Epithelial cell of prostate (primary cell): ENCODE measurements around the gene ORC3.

- RRBS = no CpG with 5 or more reads among the region's 2 CpGs
Observed at GRCh38 chr6:87573962-87574895, 15.6 kb downstream of the RARS2 start.

- RRBS = under 1% methylated on average over 15 of the region's 58 CpGs
Observed at GRCh38 chr6:87589588-87590731, at the start of gene ORC3. Gene ORC3, plus strand, starts transcription at chr6:87590135.

DNA sequence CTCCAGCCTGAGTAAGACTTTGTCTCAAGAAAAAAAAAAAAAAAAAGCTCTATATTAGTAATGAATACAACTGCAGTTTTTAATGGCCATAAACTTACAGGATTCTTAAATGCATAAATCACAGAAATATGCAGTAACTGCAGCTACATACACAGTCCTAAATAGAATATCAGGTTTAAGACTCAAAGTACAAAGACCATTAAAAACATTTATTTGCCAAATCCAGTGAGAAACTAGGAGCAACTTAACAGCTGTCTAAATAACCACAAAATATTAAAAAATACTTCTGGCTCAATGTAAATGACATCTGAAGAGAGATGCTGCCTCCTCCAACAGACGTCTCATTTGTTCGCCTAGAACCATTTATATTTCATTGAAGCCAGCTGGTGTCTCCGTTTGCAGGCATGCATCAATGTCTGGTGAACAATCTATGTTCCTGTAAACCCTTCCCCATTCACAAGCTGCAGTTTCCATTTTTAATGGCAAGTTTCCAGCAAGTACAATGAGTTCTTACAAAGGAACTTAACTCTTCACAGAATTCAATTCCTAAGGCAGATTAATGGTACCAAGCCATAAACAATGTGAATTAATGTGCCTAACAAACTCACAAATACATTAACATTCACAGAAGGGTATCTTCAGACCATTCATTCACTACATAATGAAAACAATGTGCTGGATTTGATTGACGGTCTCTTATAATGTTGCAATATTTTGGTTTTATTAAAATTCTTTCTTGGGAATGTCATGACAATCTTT, 4.6 kb downstream of the AKIRIN2 start:
- RRBS = no CpG with 5 or more reads among the region's 4 CpGs

GRCh38 chr6:87825630-87826102, 123.6 kb upstream of the AKIRIN2 start:
- RRBS = no CpG with 5 or more reads among the region's 3 CpGs

GRCh38 chr6:87925221-87925784, 122.3 kb upstream of the SPACA1 start:
- RRBS = no CpG with 5 or more reads among the region's 8 CpGs

- RRBS = no CpG with 5 or more reads among the region's 2 CpGs
Observed at GRCh38 chr6:88712901-88713696, 250.3 kb downstream of the RNGTT start.

DNA sequence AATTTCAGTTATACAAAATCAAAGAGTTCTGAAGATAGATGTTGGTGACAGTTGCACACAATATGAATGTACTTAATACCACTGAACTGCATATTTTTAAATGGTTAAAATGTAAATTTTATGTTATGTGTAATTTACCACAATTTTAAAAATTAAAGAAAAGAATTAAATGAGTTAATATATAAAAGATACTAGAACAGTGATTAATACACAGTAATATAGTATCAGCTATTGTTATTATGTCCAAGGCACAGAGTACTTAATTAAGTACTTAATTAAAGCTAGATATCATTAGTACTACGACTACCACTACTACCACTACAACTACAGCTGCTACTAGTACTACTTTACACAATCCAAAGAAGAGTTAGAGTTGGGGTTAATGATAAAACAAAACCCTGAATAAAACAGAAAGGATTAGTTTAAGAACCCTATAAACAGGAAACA, 98.4 kb downstream of the RNGTT start:
- RRBS = no CpG with 5 or more reads among the region's 1 CpG

- RRBS = no CpG with 5 or more reads among the region's 7 CpGs
Observed at GRCh38 chr6:89140169-89141144, 5.4 kb upstream of the PM20D2 start.

DNA sequence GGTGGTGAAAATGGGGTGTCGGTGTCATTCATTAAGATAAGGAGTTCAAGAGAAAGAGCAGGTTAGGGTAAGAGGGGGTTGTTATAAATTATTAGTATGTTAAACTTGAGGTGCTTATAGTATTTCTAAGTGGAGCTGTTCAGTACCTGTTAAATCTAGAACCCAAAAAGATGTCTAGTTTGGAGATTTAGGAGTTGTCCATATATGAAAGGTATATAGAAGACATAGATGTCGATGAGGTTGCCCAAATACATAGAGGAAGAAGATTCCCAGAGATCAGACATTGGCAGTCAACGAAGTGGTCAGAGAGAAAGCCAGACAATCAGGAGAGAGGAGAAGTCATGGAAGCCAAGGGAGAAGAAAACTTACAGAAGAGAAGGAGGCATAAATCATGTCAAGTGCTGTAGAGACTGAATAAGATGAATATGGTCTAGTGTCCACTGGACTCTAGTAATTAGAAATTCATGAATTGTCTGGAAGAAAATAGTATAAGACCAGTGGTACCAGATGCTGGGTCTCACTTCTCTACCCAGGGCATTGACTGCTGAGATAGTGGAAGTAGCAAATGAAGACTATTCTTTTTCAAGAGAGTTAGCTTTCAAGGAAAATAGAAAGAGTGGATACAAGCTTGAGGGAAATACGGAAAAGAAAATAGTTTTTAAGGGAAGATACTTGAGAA, 13.3 kb downstream of the PM20D2 start:
- RRBS = no CpG with 5 or more reads among the region's 4 CpGs

- RRBS = no CpG with 5 or more reads among the region's 5 CpGs
Observed at GRCh38 chr6:89160370-89161248, 14.8 kb downstream of the PM20D2 start.

DNA sequence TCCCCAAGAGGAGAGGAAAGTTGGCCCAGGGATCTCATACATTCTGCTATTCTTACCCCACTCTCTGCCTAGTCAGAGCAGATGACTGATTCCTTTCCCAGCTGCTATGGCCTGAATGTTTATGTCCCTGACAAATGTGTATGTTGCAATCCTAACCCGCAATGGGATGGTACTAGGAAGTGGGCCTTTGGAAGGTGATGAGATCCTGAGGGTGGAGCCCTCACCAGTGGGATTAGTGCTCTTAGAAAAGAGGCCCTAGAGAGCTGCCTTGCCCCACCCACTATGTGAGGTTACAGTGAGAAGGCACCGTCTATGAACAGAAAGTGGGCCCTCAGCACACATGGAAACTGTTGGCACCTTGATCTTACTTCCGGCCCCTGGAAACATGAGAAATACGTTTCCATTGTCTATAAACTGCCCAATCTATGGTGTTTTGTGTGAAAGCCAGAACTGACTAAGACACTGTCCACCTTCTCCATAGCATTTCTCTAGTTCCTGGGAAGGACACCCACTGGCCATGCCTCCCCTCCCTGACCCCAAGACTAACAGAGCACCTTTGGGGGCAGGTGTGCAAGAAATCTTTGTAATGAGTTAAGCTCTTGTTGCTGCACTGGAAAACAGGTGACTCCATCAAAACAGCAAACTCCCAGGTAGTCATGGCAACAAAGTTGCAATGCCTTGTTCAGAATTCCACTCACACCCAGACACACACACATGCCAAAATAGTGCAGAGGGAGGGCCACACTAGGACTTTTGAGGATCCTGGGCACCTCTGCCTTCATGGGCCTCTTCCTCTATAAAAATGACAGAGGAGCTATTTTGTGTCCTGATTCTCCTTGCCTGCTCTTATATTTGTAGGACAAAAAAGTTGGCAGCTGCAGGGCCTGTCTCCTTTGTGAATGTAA, 16.2 kb downstream of the GABRR2 start:
- RRBS = no CpG with 5 or more reads among the region's 4 CpGs

DNA sequence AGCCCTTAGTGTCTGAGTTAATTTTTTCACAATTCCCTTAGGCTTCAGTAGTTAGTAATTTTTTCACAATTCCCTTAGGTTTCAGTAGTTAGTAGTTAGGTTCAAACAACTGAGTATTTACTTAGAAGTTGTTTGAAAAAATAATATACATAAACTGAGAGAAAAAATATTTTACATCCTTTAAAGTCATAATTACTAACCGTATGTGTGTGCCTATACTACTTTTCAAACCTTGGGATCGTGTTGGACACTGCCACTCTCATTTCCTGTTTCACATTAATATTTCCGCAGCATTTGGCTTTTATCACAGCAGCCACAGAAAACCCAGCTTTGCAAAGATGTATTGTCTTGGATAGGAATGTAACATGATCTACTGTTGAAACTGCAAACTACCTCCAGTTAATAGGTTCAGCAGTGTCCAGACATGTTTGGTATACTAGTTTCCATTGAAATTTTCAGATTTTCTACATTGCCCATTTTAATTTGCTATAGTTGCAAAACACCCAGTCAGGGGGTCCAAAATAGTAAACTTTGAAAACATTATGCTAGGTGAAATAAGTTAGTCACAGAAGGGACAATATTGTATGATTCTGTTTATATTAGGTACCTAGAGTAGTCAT, 3.2 kb downstream of the ANKRD6 start:
- RRBS = no CpG with 5 or more reads among the region's 3 CpGs

- RRBS = no CpG with 5 or more reads among the region's 7 CpGs
Observed at GRCh38 chr6:89483042-89483742, 50.2 kb downstream of the ANKRD6 start.

DNA sequence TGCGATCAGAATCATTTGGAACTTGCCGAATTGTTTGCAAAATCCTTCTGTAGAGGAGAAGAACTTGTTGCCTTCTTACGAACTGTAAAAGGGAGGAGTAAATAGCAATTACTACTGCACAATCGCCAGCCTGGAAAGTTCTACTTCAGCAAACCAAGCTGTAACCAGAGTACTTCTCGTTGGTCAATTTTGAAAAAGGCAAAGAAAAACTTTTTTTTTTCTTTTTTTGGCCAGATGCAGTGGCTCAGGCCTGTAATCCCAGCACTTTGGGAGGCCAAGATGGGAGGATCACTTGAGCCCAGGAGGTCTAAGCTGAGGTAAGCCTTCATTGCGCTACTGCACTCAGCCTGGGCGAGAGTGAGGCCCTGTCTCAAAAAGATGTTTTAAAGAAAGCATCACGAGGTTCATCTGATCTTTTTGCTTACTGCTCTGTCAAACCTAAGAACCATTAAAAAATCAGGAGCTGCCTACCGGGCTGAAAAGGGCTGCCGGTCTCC, 698 bp downstream of the LYRM2 start:
- RRBS = no CpG with 5 or more reads among the region's 10 CpGs

DNA sequence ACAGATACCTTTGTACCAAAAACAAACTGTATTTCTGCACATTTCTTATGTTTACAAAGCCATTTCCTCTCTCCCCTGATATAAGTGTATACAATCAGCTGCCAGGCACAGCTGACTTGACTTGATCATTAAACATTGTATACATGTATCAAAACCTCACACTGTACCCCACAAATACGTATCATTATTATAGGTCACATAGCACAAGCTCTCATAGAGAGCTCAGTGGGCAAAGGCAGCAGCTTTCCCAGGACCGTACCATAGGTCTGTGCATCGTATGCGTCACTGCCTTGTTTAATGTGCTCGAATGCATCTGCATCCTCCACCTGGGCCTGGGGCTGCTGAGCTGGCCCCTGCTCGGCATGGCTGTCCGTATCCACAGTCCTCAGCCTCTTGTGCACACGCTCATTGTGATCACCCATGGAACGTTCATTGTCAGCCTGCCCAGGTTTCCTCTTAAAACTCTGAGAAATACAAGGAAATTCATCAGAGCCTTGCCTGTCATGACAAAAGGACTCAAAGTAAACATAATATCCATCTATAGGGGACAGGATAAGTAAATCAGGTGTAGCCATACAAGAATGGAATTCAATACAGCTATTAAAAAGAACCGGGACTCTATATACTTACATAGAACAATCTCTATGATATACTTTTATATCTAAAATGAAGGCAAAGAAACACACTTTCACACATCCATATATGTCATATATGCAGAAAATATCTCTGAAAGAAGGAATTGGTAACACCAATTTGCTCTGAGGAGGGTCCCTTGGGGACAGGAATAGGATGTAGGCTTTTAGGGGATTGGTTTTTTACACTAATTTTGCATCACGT, 17.2 kb upstream of the LYRM2 start:
- RRBS = no CpG with 5 or more reads among the region's 11 CpGs

GRCh38 chr6:89667680-89668527, 29.4 kb upstream of the LYRM2 start:
- RRBS = no CpG with 5 or more reads among the region's 5 CpGs

GRCh38 chr6:89670816-89671329, 32.3 kb upstream of the LYRM2 start:
- RRBS = no CpG with 5 or more reads among the region's 6 CpGs

DNA sequence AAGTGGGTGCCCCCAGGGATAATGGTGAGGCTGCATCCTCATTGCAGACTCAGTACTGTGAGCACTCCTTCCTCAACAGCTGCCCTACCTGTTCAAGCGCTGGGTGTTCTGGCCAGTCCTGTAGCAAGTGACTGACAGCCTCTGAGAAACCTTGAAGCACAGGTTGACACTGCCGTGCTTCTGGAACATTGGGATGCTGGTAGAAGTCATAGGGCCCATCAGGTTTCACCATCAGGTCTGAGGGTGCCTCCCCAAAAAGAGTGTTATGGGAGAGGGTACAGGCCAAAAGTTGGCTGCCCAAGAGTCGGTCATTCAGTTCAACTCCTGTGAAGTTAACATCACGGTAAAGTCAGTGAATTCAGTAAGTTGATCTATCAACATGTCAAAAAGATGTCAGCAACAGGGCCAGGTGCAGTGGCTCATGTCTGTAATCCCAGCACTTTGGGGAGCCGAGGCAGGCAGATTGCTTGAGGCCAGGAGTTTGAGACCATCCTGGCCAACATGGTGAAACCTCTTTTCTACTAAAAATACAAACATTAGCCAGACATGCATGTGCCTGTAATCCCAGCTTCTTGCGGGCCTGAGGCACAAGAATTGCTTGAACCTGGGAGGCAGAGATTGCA, 50.0 kb upstream of the LYRM2 start:
- RRBS = no CpG with 5 or more reads among the region's 6 CpGs

DNA sequence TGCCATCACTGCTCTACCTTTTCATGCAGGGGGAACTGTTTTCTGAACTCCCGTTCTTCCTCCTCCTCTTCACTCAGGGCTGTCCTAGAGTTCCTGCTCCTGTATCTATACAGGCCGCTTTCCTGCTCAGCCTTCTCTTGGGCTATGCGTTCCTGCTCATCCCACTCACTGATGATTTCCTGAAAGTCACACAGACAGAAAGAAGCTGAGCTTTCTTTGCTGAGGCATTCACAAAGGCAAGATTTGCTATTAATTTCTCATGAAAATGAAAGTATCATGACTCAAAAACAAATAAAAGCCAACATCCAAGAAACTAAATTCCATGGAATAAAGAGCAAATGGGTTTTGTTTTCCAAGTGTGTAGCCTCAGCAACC, 52.1 kb upstream of the LYRM2 start:
- RRBS = no CpG with 5 or more reads among the region's 3 CpGs

DNA sequence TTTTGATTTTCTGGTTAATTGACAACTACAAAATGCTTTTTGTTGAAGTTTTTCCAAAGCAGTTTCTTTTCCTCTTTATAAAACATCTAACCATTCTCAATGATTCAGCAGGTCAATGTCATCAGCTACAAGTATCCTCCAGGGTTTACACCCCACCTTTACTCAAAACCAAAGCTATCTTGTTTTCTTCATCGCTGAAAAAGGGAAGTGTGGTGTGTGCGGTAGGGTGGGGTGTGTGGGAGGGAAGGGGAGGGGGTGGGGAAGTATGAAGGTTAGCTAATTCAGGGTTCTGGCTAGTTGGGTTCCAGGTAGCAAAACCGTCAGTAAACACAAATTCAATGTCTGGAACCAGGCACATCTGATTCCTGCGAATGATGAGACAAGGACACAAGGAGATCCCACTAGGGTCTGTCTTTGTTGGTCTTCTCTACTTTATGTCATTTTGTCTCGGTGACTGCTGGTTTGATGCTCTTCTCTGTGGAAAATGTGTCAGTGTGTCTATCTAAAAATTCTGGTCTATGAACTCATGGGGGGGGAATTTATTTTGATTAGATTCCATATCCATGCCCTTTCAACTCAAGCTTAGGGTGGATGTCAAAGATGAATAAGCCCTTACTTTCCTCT, 189.7 kb downstream of the GJA10 start:
- RRBS = no CpG with 5 or more reads among the region's 5 CpGs